ENCODE measurements around the genes DSG4 and MEP1B.

DNA sequence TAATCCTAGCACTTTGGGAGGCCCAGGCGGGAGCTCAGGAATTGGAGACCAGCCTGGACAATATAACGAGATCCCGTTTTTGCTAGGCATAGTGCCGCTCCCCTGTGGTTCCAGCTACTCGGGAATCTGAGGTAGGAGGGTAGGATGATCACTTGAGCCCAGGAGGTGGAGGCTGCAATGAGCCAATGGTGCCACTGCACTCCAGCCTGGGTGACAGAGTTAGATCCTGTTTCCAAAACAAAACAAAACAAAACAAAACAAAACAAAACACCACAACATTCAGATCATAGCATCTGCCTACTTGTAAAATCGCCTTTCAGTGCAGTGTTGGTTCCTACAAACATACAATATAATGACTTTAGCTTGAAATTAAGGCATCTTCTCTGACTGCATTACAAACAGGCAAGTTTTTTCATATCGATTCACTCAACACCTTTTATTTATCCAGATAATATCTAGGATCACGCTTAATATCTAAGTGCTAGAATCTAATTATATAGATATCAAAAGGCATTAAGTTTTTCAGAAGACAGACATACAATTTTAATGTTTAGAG lies 836 bp upstream of the TAF4B start:
- PRO-cap = no peak
- RAMPAGE, long total RNA, 3 experiments = no peak in any of the 3 experiments

GRCh38 chr18:26650687-26651426 lies 102.5 kb upstream of the KCTD1 start:
- PRO-cap = bidirectional peak, plus-strand start at chr18:26651167, minus-strand start at chr18:26650959
- RAMPAGE, long total RNA, 3 experiments = no peak in any of the 3 experiments

DNA sequence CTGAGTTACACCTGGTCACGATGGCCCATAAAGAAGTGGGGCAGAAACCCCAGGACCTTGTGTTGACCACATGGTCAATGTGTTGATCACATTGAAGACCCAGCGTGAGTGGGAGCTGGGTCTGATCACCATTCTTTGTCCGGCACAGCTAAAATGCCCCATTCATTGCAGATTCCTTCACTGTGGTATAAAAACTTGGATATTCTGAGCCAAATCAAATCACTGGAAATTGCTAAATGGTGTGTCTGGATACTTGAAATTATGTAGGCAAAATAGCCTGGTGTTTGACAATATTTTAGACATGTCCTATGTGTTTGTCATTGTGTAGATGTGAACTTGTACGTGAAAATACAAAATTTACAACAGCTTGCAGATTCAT lies 117.0 kb upstream of the KCTD1 start:
- PRO-cap = no peak
- RAMPAGE, long total RNA, 3 experiments = no peak in any of the 3 experiments

GRCh38 chr18:26757408-26757835 lies 108.1 kb downstream of the AQP4 start:
- PRO-cap = no peak
- RAMPAGE, long total RNA, 3 experiments = no peak in any of the 3 experiments

DNA sequence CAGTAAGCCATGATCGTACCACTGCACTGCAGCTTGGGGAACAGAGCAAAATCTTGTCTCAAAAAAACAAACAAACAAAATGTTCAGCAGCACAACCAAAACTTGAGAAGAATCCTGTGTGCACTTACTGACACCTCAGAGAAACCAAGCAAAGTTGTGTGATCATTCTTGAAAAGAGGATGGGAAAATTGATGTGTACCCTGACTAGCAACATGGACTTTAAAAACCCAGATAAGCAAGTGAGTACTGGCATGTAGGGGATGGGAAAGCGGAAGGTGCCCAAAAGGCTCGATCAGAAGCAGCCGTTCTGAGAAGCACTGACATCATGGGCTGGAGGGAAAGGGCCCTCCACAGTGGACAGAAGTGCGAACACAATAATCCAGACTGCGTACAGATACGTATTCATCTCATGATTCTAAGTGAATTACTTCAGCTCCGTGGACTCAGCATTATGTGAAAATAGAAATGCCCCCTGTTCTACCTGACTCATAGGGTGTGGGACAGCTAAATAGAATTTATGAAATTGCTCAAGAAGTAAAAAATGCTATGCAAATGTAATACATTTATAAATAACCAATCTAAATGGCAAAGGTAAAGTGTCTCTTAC lies 42.2 kb downstream of the CDH2 start:
- PRO-cap = no peak
- RAMPAGE, long total RNA, 3 experiments = no peak in any of the 3 experiments

- PRO-cap = no peak
- RAMPAGE, long total RNA, 3 experiments = no peak in any of the 3 experiments
These were observed 63.6 kb upstream of the CDH2 start for GRCh38 chr18:28240299-28241167.

DNA sequence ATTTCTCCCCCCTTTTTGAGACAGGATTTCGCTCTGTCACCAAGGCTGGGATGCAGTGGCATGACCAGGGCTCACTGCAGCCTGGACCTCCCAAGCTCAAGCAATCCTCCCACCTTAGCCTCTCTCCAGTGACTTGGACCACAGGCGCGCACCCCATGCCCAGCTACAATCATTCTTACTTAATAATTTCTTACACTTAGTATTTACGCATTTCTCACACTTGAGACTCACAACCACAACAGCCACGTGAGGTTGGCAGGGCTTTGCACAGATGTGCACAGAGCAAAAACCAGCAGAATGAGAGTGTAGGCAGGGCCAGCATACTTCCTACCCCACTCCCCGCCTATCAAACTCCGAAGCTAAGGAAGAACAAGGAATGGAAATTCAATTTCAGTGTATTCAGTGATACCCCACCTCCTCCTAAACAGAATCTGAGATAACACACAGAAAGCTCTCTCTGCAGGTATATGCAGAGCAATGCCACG lies 2.3 kb downstream of the DSC2 start:
- PRO-cap = no peak
- RAMPAGE, long total RNA, 3 experiments = no peak in any of the 3 experiments

DNA sequence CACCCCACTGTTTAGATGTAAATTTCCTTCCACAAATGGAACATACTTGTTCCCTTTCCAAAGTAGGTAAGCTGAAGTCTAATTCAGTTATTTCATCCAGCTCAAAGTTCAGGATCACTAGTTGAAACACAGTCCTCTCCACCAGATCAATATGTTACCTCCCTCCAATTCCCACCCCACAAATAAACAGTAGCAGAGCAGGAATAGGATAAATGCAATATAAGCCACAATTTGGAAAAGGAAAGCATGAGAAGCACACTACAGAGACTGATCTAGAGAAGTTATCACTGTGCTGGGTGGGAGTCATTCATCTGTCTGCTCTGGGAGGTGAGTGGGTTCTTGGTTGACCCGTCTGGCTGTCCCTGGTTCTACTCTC lies 65.2 kb upstream of the DSC1 start:
- PRO-cap = no peak
- RAMPAGE, long total RNA, 3 experiments = no peak in any of the 3 experiments

- PRO-cap = no peak
- RAMPAGE, long total RNA, 3 experiments = no peak in any of the 3 experiments
These were observed at the start of gene DSG4 for GRCh38 chr18:31376592-31376975. Gene DSG4, plus strand, starts transcription at chr18:31376777.

GRCh38 chr18:31487423-31488151 lies 10.4 kb upstream of the DSG2 start:
- PRO-cap = no peak
- RAMPAGE, long total RNA, 3 experiments = no peak in any of the 3 experiments

GRCh38 chr18:31819178-31819628 lies 58.5 kb upstream of the SLC25A52 start:
- PRO-cap = no peak
- RAMPAGE, long total RNA, 3 experiments = no peak in any of the 3 experiments

DNA sequence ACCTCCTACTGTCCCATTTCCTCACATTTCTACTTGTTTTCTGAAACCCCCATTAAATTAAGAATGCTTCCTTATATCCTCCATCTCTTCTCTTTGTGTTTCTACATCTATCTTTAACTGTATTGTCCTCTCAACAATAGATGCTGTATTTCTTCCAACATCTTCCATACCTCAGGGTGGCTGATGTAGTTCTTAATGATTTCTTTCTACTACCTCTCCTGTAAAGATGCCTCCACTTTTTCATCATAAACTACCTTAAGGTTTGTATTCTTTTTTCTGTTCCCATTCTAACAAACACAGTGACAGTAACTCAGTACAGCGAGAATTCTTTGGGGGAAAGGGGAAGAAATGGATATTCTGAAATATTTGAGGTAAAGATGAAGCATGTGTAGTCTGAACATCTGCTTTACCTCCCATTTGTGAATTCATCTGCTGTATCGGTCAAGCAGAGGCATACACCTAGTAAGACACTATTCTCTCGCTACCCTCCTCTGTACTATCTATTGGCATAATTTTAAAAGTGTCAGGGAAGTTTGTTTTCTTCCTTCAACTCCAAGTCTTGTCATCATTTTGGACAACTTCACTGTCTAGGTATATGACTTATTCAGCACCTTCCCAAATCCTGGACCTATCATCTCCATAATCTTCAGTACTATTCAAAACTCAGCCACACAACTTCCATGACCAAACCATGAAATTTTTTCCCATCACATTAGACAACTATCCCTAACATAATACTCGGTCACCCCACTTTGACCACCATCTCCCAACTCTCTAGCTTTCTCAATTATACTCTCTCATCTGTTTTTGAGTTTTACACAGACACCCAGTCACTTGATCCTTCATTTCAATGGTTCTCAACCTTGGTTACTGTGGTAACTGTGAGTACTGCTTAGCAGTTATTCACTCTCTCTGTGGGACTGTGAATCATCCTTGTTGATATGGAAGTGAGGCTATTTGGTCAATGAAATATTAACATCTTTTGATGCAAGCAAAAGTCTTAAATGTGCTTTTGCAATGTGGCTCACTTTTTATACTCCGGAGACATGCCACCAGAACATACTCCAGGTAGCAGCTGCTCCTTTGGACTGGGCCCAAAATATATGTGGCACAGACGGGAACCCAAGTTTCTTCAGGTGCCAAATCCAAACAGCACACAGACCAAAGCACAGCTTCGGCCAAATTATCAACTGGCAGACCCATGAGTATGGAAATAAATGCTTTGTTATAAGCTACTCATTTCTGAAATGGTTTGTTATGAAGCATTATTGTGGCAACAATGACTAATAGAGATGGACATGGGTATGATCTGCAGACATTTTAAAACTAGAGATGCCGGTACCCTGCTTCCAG lies 74.6 kb upstream of the SLC25A52 start:
- PRO-cap = no peak
- RAMPAGE, long total RNA, 3 experiments = start-site peak on the minus strand in 1 of 3 experiments, centred at position 545 of the sequence, 13 reads per replicate

- PRO-cap = no peak
- RAMPAGE, long total RNA, 3 experiments = no peak in any of the 3 experiments
These were observed 884 bp downstream of the RNF125 start for GRCh38 chr18:32019206-32020212.

DNA sequence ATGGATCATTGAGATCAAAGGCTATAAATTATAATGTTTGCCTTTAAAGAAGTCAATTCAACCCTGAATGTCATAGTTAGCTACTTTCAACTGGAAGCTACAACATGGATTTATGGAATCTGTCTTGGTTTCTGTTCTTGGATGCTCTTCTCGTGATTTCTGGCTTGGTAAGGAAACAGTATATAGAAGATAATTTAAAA lies at the start of gene MEP1B:
TSS of gene MEP1B (plus strand) at position 73 of the 200 bp plus-strand sequence.
- PRO-cap = no peak
- RAMPAGE, long total RNA, 3 experiments = no peak in any of the 3 experiments

- PRO-cap = unidirectional peak, plus-strand start at chr18:32286968
- RAMPAGE, long total RNA, 3 experiments = no peak in any of the 3 experiments
These were observed 97.5 kb downstream of the MEP1B start for GRCh38 chr18:32286890-32288229.

GRCh38 chr18:32350877-32351264 lies 119.8 kb downstream of the GAREM1 start:
- PRO-cap = no peak
- RAMPAGE, long total RNA, 3 experiments = no peak in any of the 3 experiments

GRCh38 chr18:32469190-32469646 lies 1.5 kb downstream of the GAREM1 start:
- PRO-cap = no peak
- RAMPAGE, long total RNA, 3 experiments = no peak in any of the 3 experiments

- PRO-cap = no peak
- RAMPAGE, long total RNA, 3 experiments = no peak in any of the 3 experiments
These were observed 393 bp downstream of the KLHL14 start for GRCh38 chr18:32772431-32772828.

GRCh38 chr18:33820551-33821814 lies 243.0 kb downstream of the ASXL3 start:
- PRO-cap = no peak
- RAMPAGE, long total RNA, 3 experiments = no peak in any of the 3 experiments

DNA sequence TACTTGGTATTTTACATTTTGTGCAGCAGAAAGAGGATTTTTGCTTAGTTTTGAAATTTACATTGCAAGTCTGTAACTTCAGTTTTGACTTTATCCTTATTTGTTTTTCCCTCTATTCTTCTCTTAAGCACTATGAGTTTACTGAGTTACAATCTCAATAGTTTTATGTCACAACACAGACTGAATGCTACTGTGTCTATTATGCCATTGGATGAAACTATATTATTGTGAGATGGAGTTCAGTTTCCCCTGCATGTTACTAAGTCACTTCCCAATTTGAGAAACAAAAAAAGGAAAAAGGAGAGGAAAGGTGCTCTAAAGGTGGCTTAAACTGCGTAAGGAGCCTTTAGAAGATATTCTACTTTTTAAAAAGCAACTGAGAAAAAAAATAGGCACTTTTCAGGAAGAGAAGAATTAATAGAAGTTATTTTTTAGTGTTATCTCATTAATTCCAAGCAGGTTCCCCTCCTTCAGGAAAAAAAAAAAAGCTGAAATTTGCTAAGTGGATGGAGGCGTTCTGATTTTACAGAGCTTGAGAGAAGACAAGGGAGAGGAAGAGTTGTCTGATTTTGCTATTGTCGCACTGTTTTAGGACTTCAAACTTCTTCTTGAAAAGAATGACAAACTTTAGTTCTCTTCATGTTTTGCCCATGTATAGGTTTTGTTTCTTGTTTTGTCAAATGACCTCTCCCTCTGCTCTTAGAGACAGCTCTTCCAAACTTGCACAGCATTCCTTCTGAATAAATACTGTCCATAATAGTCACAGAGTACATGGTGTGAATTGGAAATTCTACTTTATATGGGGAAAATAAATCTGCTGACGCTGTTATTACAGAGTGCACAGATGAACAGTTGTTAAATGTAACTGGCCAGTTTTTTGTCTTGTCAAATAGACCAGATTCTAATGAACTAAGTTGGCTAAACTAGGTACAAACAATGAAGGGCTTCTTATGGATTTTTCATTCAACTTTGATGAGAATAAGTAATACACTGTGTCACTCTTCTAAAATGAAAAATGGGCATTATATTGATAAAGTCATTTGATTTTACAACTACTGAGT lies 116.1 kb upstream of the DTNA start:
- PRO-cap = no peak
- RAMPAGE, long total RNA, 3 experiments = no peak in any of the 3 experiments

Data from tibial nerve (tissue), 3 donors.